Heart (tissue), 3 donors: ENCODE results near the genes PLEKHH3 and CCR10.

DNA sequence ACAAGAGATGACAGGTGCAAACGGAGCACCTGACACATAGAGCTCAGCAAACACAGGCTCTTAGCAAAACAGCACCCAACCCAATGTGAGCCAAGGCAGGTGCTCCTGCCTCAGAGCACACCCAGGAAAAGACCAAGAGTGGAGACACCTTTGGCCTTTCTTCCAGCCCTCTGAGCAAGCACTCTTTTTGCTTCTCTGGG is 241 bp downstream of the HCRT start:
- RAMPAGE, long total RNA, 2 experiments, result no peak in any of the 2 experiments

DNA sequence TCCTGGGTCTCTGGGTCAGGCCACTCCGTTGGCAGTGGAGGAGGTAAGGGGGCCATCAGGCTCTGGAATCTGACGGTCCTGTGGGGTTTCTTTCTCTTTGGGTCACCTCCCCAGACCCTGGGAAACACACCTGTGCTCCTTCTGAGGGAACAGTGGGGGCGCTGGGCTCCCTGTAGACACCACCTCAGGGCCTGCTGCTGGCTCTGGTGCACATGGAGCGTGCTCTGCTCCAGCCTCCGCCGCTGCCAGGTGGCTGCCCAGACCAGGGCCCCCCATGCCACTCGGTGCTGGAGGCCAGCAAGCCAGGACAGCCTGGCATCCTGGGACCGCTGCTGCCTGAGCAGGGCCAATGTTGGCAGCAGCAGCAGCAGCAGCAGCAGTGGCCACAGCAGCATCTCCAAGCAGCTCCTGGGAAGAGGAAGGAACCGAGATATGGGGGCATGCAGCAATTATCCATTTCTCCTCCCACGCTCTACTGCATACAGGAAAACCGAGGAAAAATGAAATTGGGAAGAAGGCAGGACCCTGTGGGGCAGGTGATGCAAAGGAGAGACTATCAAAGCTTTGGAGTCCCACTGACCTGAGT is 1.0 kb downstream of the GHDC start:
- RAMPAGE, long total RNA, 2 experiments, result no peak in any of the 2 experiments

- RAMPAGE, long total RNA, 2 experiments, result no peak in any of the 2 experiments
Measured at GRCh38 chr17:42308016-42308516, 19.8 kb downstream of the STAT5A start.

DNA sequence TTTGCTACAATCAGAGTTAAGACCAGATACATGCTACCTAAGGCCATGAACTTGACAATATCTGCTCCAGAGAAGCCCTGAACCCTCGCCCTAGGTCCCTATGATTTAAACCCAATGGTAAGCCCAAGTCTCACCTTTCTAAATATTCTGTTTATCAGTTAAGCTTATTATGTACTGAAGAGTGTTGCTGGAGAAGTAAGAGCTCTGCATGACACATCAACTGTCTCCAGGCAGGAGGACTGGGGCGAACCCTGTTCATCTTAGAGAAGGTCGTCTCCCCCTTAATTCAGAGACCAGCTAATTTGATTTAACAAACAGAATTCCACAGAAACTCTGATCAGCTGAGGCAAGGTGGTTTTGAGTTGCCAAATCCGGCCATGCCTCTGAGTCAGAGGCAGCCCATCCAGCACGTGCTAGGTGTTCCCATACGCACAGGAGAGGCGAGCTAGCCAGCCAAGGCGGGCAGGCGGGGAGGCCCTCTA is 25.4 kb downstream of the STAT5A start:
- RAMPAGE, long total RNA, 2 experiments, result no peak in any of the 2 experiments

- RAMPAGE, long total RNA, 2 experiments, result no peak in any of the 2 experiments
Measured at GRCh38 chr17:42363582-42364205, 24.5 kb downstream of the STAT3 start.

- RAMPAGE, long total RNA, 2 experiments, result no peak in any of the 2 experiments
Measured at GRCh38 chr17:42519230-42519564, 16.8 kb upstream of the NAGLU start.

DNA sequence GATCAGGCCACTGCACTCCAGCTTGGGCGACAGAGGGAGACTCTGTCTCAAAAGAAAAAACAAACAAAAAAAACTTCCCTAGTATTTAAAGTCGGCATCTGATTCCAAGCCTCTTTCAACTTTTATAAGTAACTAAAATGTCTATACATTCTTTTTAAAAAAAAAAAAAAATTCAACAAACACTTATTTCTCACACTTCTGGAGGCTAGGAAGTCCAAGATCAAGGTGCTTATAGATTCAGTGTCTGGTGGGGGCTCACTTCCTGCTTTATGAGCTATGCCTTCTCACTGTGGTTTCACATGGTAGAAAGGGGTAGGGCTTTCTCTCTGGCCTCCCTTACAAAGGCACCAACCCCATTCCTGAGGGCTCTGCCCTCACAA is 5.9 kb upstream of the NAGLU start:
- RAMPAGE, long total RNA, 2 experiments, result no peak in any of the 2 experiments

GRCh38 chr17:42564612-42565751 is 1.9 kb upstream of the MLX start:
- RAMPAGE, long total RNA, 2 experiments, result no peak in any of the 2 experiments

DNA sequence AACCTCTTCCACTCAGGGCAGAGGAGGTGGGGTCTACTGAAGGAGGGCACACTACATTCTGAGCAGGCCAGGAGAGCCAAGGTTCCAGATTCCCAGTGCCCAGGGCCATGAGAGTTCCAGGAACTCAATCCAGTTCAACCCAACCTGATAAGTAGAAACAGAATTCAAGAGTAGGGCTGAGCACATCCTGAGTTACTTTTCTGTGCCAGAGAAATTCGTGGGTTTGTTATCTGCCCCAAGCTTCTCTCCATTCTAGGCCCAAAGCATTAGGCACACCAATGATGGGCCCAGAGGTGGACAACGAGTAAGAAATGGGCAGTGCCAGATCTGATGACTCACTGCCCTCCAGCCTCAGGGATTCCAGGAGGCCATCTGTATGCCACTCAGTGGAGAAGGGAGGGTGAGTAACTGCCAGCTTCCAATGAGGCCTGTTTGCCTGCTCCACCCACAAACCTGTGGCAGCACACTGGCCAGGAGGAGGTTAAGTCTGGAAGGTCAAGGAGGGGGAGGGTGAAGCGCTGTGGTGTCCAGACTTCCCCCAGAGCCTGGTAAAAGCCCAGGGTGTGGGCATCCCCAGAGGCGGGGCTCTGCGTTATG is 8.3 kb downstream of the TUBG2 start:
- RAMPAGE, long total RNA, 2 experiments, result no peak in any of the 2 experiments

DNA sequence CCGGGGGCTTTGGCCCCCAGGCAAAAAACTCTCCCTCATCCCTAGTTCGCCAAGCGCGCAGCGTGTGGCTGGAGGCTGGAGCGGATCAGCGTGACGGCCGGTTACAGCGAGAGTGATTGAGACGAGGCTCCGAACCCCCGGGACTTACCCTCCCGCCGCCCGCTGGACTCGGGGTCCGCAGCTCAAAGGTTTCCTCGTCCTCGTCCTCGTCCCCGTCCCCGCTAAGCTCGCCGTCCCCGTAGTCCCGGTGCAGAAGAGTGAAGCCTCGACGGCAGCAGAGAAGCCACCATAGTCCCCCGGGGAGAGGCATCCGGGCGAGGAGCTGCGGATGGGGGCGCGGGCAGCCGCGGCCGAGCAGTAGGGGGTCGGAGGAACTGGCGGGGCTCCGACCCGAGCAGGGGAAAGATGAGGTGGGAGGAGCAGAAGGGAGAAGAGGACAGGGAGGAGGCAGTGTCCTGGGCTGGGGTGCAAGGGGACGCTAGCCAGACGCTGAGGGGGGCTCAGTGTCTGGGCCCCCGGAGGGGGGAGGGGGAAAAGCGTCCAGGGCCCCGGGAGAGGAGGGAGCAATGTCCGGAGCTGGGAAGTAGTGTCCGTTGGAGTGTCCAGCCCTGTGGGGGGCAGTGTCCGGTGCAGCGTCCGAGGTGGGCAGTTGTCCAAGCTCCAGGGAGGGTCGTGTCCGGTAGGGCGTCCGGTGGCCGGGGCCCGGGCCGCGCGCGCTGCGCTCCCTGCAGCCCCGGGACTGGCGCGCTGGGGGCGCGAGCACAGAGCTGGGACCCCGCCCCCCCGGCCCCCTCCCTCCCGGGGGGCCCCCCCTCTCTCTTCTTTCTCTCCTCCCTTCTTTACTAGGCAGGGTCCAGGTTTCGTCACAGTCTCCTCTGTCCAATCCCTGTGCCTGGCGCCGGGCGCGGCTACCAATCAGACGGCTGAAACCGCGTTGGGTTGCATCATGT is at the start of gene PLEKHH3:
TSS of gene PLEKHH3 (minus strand) at position 741 of the 950 bp plus-strand sequence.
- RAMPAGE, long total RNA, 2 experiments, result no peak in any of the 2 experiments

- RAMPAGE, long total RNA, 2 experiments, result no peak in any of the 2 experiments
Measured at GRCh38 chr17:42677204-42677683, 450 bp upstream of the PLEKHH3 start.

DNA sequence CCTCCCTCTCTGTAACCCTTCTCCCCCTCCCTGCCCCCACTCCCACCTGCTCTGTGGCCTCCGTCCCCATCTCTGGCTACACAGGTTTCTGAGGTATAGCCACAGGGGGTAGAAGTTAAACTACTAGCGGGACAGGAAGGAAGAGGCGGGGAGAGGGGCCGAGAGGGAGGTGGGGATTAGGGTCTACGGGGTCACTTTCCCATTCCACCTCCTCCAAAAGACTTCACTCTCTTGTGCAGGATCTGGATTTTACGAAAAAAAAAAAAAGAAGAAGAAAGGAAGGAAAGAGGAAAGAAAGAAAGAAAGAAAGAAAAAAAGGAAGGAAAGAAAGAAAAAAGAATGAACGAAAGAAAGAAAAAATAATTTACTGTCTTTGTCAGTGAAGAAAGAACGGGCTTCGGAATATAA is at the start of gene CCR10:
TSS of gene CCR10 (minus strand) at position 90 of the 408 bp plus-strand sequence.
- RAMPAGE, long total RNA, 2 experiments, result no peak in any of the 2 experiments

- RAMPAGE, long total RNA, 2 experiments, result no peak in any of the 2 experiments
Measured at GRCh38 chr17:42754806-42755280, 6.2 kb upstream of the RAMP2 start.

GRCh38 chr17:42774922-42776196 is 2.1 kb downstream of the VPS25 start:
- RAMPAGE, long total RNA, 2 experiments, result no peak in any of the 2 experiments

- RAMPAGE, long total RNA, 2 experiments, result no peak in any of the 2 experiments
Measured at GRCh38 chr17:42780779-42781719, 639 bp downstream of the WNK4 start.

GRCh38 chr17:42782712-42783224 is 2.4 kb downstream of the WNK4 start:
- RAMPAGE, long total RNA, 2 experiments, result no peak in any of the 2 experiments

- RAMPAGE, long total RNA, 2 experiments, result no peak in any of the 2 experiments
Measured at GRCh38 chr17:42794999-42795448, 3.5 kb downstream of the COA3 start.

GRCh38 chr17:42866807-42867011 is 15.7 kb downstream of the AOC3 start:
- RAMPAGE, long total RNA, 2 experiments, result no peak in any of the 2 experiments

- RAMPAGE, long total RNA, 2 experiments, result no peak in any of the 2 experiments
Measured at GRCh38 chr17:42886866-42887211, 13.8 kb upstream of the G6PC1 start.

DNA sequence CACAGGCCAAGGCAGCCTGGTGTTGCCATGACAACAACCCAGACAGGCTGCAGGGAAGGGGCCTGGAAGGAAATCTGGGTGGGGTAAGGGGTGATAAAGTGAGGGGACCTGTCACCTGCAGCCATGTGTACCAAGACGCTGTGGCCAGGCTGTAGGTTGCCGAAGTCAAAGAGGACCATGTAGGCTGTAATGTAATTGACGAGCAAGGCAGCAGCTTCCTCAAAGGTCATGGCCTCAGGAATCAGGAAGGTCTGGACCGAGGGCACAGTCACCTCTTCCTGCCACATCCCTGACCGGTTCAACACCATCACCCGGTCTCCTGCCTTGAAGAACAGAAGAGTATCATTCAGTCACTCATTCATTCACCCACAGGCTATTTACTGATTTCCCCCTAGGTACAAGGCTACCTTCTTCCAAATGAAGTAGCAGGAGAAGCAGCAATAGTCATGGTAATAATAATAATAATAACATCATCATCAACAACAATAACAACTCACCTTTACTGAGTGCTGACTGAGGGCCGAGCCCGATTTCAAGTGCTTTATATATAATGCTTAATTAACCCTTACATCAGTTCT is 3.6 kb downstream of the VAT1 start:
- RAMPAGE, long total RNA, 2 experiments, result no peak in any of the 2 experiments